Ileum (tissue), 1 donor: ENCODE measurements around a stretch of chr17.

- PRO-cap = no peak
Measured at GRCh38 chr17:12989780-12990784, 27.7 kb downstream of the ELAC2 start.

DNA sequence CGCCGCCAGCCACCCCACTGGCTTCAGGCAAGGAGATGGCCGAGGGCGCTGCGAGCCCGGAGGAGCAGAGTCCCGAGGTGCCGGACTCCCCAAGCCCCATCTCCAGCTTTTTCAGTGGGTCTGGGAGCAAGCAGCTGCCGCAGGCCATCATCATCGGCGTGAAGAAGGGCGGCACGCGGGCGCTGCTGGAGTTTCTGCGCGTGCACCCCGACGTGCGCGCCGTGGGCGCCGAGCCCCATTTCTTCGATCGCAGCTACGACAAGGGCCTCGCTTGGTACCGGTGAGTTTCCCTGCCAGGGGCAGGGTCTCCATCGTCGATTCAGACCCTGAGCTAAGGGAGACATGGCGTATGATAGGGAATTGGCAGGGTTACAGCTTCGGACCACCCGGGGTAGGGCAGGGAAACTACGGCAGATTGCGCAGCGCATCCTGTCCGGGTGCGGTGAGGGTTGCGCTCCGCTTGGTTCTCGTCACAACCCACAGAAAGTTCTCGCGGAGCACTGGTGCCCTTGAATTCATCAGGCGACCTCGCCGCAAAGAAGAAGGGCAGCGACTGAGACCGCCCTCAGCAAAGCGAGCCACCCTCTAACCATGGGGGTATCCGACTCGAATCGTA is 1.0 kb downstream of the HS3ST3B1 start:
- PRO-cap = no peak

- PRO-cap = no peak
Measured at GRCh38 chr17:14304823-14305610, 4.1 kb downstream of the HS3ST3B1 start.

- PRO-cap = no peak
Measured at GRCh38 chr17:14525947-14526642, 225.2 kb downstream of the HS3ST3B1 start.

DNA sequence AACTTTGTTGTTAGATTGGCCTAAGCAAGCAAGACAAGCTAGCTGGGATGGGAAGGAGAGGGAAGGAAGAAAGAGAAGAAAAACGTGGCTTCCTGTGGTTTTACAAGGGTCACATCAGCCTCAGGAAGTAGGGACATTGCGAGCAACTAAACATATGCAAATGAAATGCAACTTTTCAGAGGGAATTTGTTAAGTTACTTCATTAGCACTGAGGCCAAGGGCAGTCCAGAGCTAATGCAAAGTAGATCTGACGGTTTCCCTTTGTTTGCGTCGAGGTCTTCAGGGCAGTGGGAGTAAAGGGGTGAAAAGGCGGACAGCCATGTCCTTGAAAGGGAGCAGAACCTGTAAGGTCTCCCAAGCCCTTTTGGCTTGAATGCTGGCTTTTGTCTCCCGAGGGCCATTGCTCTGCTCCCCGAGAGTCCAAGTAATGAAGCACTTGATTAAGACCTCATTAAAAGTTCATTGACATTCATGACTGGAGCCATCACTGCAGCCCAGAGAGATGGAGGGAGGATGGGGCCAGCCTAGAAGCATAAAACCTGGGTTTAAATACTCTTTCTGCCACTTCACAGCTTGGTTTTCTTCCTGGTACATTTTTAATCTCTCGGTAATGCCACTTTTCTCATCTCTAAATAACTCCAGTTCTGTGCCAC is 84.9 kb downstream of the PMP22 start:
- PRO-cap = no peak

DNA sequence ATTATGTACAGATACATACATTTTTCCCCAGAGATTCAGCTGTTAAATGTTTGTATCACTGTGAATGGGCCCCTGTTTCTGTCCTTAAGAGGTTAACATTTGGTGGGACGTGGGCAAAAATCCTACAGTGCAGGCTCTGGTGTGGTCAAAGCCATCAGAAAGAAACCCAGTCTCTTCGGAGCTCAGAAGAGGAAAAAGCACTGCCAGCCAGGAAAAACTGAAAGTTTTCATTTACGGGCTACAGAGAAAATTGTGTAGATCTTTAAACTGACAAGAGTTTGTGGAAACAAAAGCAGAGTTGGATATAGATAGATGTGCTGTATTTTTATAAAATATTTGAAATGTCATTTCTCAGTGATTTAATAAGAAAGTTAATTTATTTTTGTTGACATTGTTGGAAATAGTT is 9.4 kb upstream of the TEKT3 start:
- PRO-cap = no peak

DNA sequence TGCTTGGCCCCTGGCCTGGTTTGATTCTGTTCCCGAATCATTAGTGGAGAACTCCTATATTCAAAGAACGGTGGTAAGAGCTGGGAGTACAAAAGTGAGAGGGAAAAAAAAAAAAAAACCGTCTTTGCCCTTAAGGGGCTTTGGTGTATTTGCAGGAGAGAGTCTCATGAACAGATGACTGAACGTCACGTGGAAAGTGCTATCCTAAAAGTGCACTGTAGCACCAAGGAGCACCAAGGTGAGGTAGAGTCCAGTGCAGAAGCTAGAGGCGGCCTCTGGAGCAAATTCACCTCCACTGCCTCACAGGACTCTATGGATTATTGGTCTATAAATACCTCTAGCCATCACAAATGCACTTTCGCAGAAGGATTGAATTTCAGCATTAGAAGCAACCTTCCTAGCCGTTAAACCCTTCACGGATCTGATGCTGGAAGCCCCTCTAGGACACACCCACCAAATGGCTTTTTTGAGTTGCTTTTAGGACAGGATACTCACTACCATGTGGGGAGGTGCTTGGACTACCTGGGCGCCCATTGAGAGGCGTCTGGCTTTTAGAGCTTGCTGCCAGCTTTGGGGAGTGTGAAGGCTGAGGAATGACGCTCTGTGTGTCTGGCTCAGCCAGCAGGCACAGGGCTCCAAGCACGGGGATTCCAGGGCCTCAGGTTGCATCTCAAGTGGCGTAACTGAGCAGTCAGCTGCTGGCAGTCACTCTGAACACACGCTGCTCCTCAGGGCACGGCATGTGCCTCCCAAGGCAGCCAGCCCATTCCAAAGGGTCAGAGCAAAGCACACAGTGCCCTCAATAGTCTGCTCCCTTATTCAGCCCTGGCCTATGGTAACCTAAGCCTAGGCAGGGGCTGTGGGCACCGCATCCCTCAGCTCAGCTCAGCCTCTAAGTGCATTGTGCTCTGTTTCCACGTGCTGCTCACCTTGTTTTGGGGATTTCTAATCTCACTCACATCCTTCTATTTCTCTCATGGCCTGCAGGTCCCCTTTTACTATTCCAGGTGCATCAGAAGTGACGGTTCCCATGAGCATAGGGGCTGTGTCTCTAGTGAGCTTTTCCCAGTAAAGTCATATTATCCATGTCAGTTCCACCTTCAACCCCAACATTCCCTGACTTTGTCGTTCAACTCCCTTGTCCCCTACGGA is 52.6 kb downstream of the CDRT4 start:
- PRO-cap = no peak

- PRO-cap = unidirectional peak, minus-strand start at chr17:15474030
Measured at GRCh38 chr17:15473663-15474089, 6.3 kb upstream of the CDRT4 start.

GRCh38 chr17:15488225-15489129 is 21.1 kb upstream of the CDRT4 start:
- PRO-cap = no peak

GRCh38 chr17:15867258-15867611 is 77.7 kb upstream of the ADORA2B start:
- PRO-cap = no peak

DNA sequence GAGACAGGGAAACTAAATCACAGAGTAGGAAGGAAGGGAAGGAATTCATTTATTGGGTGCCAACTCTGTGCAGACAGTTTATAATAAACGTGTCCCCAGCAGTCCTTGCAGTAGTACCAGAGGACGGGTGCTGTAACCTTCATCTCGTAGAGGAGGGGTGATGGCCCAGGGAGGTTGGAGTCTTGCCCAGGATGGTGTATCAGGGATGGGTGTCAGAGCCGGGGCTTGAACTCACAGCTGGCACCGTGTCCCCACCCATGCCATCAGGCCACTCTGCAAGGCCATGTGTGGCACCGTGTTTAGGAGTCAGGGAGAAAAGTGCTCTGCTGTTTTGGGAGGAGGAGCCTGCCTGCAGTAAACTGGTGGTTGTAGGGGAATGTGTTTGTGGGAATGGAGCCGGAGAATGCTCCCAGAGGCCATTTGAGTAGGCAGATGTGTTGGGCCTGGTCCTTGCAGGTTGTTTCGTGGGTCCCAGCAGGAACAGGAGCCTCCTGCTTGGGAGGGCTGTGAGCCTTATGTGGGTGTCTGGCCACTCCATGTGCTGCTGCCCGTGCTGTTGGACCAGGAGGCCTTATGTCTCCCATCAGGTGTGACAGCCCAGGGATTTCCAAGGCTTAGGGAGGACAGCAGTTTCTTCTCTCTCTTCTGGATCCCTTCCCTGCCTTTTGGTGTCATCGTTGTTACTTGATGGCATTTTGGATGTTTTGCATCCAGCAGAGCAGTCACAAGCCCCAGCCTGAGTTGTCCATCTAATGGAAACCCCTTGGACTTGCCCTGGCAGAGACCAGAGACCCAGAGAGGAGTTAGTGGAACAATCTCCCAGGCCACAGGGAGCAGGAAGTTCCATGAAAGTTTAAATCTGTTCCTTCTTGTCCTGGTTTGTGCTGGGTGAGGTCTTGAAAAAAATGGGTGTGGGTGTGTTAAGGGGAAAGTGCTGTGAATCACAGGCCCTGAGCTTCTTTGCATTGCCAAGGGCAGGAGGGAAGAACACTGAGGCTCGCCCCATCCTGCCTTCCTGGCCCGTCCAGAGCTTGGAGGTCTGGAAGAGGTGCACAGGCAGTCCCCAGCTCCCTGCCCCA is 2.0 kb downstream of the ADORA2B start:
- PRO-cap = no peak

DNA sequence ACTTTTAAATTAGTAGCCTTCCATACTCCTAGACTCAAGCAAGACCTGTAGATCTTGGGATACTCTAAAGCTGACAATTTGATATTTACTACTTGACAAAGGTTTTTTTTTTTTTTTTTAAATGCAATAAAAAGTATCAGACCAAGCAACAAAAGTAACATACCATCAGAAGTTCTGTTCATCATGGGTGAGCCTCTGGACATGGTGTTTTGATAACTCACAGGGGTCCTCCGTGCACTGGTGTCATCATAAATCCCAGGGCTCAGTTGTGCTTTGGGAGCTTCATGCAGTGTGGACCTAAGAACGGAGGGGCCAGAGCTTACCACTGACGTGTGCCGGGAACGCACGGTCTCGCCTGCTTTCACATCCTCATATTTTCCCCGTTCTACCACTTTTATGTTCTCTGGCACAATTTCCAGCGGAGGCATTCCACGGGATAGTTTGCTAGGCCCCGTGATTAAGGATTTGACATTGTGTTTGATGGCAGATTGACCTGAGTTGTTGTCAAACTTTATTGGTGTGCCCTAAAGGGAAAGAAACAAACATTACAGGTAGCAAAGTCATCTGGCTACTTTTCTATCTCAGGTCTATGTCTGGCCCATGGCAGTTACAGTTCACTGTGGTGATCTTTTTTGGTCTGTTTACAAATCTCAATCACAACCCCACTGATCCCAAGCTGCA is 70.5 kb downstream of the TTC19 start:
- PRO-cap = no peak

GRCh38 chr17:16122603-16123136 is 92.7 kb downstream of the NCOR1 start:
- PRO-cap = no peak

- PRO-cap = bidirectional peak, plus-strand start at chr17:16244028, minus-strand start at chr17:16243909
Measured at GRCh38 chr17:16243785-16244131, 26.7 kb downstream of the PIGL start.

DNA sequence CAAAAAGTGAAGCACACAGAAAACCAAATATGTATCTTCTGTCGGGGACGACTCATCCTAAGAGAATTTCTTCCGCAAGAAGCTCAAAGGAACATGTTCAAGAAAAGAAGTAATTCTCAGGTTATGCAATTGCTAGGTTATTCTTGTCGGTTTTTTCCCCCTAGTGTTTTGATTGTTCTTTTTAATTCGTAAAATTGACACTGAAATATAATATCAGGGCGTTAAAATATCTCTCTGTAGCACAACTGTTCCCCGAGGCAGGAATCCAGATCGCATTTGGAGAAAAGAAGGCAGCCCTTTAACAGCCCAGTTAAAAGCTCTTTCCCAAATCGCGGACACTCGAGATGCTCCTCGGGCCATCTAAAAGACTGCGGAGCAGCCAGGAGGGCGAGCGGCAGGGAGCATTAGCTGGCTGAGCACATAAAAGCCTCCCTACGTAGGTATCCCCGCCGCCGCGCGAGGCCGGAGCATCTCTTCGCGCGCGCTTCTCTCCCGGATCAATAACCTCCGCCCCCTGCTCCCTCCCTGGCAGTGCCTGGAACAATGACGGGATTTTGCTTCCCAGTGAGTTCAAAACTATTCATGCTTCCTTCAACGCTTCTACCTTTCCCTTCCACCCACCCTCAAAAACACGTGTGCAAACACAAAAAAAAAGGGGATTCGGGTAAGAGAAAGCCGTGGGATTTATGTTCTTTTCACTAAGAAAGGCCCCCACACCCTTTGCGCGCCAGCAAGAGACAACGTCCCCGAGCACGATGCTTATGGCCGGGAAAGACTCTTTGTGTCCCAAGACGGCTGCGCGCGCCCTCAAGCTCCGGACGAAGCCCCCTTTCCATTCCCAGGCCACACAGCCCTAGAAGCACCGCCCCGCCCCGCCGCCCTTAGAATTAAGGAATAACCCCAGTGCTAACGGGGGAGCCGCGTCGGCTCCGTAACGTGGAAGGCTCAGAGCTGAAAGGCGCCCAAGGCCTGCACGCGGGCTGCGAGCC is 1.0 kb downstream of the CENPV start:
- PRO-cap = bidirectional peak, plus-strand start at position 503 of the sequence, minus-strand start at position 499 of the sequence

GRCh38 chr17:16383193-16383745 is 2.4 kb downstream of the UBB start:
- PRO-cap = no peak

GRCh38 chr17:16406850-16407856 is 8.2 kb upstream of the TRPV2 start:
- PRO-cap = bidirectional peak, plus-strand start at chr17:16407380, minus-strand start at chr17:16407067

DNA sequence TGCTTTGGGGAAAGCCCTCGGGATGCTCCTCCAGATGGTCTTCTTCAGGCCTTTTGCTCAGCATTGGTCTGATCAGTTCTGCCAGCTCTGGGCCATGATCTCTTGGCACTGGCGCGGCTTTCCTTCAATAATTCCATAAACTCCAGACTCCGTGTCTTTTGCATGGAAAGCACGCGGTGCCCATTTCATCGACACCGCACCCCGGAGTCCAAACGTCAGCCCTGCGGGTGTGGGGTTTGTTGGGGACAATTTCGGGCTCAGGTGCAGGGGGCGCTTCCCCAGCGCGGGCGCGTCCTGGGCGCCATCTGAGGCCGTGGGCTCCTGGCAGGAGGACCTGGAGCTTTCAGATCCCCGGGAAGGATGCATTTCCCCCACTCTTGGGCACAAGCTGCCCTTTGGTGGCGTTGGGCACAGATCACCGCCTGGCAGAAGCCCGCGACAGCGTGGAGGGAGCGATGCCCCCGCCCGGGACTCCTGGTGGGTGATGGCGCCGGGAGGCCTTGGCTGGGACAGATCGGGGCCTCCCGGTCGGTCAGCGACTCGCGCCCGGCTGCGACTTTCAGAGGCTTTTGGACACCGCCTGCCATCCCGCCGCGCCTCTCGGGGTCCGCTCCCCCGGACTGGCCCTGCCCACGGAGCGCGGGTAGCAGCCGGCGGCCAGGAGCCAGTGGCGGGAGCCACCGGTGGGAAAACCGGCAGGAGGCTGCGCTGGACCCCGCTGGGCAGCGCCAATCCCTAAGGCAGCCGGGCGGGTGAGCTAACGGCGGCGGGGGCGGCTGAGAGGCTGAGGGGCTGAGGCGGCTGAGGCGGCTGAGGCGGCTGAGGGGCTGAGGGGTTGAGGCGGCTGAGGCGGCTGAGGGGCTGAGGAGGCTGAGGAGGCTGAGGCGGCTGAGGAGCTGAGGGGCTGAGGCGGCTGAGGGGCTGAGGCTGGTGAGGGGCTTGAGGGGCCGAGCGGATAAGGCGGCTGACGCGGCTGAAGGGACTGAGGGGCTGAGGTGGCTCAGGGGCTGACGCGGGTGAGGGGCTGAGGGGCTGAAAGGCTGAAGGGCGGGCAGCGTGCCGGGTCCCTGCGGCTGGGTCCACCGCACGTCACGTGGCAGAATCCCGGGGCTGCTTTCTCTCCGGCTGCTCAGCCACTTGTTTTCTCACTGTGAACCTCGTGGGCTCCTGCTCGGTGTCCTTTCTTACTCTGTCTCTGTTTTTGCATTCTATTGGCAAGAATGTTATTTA is 13.2 kb upstream of the ZNF624 start:
- PRO-cap = no peak

GRCh38 chr17:16980761-16981661 is 9.1 kb upstream of the TNFRSF13B start:
- PRO-cap = no peak

DNA sequence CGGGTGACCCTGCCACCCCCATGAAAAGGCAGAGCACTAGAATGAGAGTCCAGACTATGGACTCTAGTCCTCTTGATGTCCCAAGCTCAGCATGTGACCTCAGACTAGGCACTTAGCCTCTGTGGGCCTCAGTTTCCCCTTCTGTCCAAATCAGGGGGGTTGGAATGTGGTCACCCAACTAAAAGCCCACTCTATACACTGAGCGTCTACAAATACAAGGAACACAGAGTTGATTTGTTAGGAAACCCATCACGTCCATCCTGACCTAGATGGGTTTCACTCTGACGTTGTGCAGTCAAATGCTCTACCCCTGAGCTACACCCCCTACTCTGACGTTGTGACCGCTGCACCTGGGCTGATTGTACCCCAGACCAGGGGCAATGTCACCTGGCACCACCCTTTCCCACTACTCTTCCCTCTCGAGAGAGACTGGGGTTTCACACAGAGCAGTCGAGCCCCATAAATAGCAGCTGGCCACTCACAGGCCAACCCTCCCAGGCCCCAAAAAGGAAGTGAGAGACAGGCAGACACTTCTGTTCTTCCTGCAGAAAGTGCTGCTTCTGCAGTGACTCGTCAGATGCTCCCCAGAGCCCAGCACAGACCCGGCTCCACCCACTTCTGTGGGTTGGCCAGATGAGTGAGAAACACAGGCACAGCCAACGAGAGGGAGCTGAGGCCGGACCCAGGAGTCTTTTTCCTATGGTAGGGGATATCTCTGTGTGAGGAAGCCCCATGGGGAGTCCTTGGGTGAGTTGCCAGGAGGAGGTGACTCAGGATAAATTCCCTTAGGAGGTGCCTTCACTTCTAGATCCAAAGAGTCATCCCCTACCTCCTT is 16.1 kb upstream of the TNFRSF13B start:
- PRO-cap = bidirectional peak, plus-strand start at position 659 of the sequence, minus-strand start at position 498 of the sequence